Measurements from ENCODE around the genes LYPD3, ZNF222 and ZNF226.

GRCh38 chr19:43331322-43331793, 22.1 kb upstream of the CD177 start:
- PRO-cap: no peak

GRCh38 chr19:43414486-43414770, 262 bp upstream of the TEX101 start:
- PRO-cap: no peak

GRCh38 chr19:43463421-43464045, 1.9 kb downstream of the LYPD3 start:
- PRO-cap: bidirectional peak, plus-strand start at chr19:43463595, minus-strand start at chr19:43463347; bidirectional peak, plus-strand start at chr19:43463868, minus-strand start at chr19:43463760

DNA sequence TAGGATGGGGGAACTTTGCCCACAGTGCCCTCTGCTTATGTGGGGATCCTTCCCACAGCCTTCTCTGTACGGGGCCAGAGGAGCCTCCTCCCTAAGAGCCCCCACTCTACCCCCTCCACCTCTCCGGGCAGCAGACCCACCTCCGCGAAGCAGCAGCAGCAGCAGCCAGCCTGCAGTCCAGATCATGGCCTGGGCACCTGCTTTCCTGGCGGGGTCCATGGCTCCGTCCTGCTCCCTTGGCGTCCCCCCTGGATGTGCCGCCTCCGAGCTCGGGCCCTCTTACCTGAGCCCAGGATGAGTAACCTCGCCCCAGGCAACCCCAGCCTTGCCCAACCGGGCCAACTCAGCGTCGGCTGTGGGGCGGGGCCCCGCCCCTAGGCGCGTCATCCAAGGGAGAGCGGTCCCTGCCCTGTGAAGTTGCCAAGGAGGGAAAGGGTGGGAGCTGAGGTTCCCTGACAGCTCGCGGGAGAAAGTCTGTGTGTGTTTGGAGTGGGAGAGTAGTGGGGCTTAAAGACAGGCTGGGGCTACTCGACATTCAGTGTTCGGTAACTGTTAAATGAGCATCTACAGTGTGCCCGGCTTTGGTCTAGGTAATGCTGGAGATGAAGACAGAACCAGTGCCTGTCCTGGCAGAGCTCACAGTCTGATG, at the start of gene LYPD3:
Gene LYPD3, minus strand, starts transcription at position 256 of the 649 bp plus-strand sequence.
- PRO-cap: no peak

DNA sequence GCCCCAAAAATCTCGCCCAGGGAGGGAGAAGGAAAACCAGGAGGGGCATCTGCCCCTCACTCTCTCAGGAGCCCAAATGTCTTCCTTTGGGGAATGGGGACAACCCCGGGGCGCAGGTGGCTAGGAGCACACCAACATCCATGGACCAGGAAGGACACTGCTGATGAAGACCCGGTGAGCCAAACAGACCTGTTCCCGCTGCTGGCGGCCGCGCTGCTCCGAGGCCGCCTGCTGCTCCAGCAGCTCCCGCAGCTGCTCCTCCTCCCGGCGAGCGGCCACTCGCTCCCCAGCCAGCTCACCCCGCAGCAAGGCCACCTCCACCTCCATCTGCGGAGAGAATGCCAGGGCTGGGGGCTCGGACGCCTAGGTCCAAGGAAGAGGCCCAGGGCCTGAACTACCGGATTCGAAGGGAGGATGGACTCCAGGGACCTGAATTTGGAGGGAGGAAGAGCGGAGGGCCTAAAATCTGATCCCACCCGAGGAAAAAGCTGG, 3.0 kb downstream of the PHLDB3 start:
- PRO-cap: no peak

GRCh38 chr19:43503760-43504035, 848 bp downstream of the PHLDB3 start:
- PRO-cap: no peak

GRCh38 chr19:43504036-43504236, 610 bp downstream of the PHLDB3 start:
- PRO-cap: bidirectional peak, plus-strand start at chr19:43504293, minus-strand start at chr19:43504122

DNA sequence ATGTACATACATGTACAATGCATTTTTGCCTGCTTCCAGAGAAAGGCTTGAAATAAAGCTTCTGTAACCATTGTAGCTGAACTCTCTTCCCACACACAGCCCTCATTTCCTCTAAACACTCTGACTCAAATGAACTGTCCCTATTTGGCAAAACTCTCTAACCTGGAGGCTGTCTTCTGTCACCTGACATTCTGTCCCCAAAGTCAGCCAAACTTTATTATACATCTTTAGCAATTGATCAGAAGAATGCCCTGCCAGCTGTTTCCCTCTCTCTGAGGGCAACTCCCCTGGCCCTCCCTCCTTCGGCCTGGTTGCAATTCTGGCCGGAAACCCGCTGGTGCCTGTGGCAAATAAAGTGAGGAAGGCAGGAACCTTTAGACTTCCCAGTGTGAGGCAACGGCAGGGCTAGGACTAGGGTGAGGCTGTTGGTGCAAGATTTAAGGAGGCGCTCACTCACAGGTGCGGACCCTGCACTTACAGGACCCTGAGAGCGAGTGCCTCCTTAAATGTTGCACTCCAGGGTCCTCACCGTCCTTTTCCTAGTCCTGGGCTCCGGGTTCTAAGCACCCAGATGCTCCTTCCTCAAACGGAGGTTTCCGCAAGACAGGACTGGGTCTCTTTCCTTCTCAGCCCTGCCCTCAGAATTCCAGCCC, 1.6 kb downstream of the ETHE1 start:
- PRO-cap: unidirectional peak, plus-strand start at position 377 of the sequence; unidirectional peak, plus-strand start at position 452 of the sequence

GRCh38 chr19:43525894-43526559, 974 bp downstream of the ETHE1 start:
- PRO-cap: no peak

- PRO-cap: no peak
These were observed 4.3 kb downstream of the PINLYP start for GRCh38 chr19:43579912-43580270.

GRCh38 chr19:43600332-43600618, 3.9 kb downstream of the ZNF576 start:
- PRO-cap: no peak

GRCh38 chr19:43623794-43624442, 4.5 kb upstream of the ZNF428 start:
- PRO-cap: no peak

DNA sequence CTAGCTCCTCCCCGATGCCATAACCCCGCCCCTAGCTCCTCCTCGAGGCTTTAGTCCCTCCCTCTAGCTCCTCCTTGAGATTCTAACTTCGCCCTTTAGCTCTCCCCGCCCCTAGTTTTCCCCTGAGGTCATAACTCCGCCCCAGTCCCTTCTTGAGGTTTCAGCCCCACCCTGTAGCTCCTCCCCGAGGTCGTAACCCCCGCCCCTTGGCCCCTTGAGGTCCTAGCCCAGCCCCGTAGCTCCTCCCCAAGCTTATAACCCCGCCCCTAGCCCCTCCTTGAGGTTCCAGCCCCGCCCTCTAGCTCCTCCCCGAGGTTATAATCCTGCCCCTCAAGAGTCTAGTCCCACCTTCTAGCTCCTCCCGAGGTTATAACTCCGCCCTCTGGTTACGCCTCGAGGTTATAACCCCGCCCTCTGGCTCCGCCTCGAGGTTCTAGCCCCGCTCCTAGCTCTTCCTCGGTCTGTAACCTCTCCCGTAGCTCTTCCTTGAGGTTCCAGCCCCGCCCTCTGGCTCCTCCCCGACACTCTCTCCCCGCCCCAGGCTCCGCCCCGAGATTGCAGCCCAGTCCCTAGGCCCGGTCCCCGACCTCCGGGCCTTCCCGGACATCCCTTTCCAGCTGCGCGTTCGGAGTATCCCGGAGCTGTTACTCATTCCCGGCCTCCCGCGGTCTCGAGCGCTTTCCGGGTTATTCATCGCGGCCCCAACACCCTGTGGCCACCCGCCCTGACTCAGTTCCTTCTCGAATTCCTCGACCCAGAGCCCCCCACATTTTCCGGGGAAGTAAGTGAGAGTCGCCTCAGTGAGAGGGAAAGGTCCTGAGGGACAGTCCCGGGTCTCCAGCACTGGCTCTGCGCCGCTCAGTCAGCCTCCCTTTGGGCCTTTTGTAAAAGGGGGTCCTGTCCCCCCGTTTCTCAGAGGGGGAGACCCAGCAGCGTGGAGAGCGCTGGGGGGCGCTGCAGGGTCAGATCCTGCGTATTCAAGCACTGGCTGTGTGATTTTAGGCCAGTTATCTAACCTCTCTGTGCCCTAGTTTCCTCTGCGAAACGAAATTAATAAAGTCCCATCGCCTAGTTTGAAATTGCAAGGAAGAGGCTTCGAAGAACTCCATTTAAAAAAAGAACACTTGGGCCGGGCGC, 1.2 kb downstream of the PLAUR start:
- PRO-cap: bidirectional peak, plus-strand start at position 616 of the sequence, minus-strand start at position 463 of the sequence

DNA sequence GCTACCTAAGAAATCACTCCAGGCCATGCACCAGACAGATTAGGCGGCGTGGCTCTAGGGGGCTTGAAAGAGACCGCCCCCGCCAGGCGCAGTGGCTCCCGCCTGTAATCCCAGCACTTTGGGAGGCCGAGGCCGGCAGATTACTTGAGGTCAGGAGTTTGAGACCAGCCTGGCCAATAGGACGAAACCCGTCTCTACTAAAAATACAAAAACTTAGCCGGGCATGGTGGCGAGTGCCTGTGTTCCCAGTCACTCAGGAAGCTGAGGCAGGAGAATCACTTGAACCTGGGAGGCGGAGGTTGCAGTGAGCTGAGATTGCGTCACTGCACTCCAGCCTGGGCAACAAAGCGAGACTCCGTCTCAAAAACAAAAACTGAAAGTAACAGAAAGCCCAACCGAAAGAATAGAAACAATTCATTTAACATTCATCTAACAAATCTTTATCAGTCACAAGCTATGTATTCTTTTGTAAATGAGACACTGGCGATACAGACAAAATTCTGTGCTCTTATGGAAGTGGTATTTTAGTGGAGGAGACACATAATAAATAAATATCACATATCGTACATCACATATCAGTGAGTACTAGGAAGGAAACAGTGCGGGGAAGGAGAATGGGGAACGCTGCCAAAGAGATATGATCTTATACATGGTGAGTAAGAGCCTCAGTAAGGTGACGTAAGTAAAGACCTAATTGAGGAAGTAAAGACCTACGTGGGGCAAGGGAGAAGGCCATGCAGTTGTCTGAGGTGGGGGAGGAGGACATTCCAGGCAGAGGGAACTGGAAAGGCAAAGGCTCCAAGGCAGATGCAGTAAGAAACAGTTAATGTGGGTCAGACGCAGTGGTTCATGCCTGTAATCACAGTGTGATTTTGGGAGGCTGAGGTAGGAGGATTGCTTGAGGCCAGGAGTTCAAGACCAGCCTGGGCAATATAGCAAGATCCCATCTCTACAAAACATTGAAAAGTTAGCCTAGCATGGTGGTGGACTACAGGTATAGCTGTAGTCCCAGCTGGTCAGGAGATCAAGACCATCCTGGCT, 14.7 kb upstream of the IRGC start:
- PRO-cap: unidirectional peak, minus-strand start at position 263 of the sequence

GRCh38 chr19:43773964-43774953, 6.5 kb downstream of the KCNN4 start:
- PRO-cap: no peak

- PRO-cap: no peak
These were observed 6.6 kb upstream of the ZNF283 start for GRCh38 chr19:43820363-43821021.

GRCh38 chr19:44024894-44026251, at the start of gene ZNF222:
Gene ZNF222, plus strand, starts transcription at chr19:44025379.
- PRO-cap: unidirectional peak, plus-strand start at chr19:44025381

DNA sequence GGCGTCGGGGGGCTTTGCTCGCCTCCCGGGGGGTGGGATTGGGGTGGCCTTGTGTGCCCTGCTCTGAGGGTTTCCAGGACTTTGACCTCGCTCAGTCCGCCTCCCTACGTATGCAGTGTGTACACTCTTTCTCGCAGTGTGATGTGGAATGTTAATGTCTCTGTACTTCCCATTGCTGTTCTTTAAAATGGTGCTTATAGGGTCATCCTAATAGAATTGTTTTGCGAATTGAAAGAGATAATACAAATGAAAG, 334 bp downstream of the ZNF223 start:
- PRO-cap: no peak

DNA sequence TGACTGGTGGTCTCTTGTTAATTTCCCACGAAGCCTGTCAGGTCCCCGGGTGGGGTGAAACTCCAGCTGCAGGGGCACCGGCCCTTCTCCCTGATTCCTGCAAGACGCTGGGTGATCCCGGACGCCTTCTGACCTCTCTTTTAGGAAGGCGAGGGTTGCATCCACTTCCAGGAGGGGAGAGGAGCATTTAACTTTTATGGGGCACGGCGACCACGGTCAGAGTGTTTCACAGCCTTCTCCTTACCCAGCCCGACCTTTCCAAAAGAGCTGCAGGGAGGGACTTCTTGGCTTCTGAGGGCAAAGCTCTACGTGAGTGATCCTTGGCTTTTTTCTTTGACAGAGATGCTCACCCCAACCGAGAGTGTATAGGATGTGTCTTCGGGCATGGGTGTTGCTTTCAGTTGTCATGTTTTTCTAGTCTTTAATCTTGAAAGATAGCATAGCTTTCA, 730 bp downstream of the ZNF225 start:
- PRO-cap: no peak

DNA sequence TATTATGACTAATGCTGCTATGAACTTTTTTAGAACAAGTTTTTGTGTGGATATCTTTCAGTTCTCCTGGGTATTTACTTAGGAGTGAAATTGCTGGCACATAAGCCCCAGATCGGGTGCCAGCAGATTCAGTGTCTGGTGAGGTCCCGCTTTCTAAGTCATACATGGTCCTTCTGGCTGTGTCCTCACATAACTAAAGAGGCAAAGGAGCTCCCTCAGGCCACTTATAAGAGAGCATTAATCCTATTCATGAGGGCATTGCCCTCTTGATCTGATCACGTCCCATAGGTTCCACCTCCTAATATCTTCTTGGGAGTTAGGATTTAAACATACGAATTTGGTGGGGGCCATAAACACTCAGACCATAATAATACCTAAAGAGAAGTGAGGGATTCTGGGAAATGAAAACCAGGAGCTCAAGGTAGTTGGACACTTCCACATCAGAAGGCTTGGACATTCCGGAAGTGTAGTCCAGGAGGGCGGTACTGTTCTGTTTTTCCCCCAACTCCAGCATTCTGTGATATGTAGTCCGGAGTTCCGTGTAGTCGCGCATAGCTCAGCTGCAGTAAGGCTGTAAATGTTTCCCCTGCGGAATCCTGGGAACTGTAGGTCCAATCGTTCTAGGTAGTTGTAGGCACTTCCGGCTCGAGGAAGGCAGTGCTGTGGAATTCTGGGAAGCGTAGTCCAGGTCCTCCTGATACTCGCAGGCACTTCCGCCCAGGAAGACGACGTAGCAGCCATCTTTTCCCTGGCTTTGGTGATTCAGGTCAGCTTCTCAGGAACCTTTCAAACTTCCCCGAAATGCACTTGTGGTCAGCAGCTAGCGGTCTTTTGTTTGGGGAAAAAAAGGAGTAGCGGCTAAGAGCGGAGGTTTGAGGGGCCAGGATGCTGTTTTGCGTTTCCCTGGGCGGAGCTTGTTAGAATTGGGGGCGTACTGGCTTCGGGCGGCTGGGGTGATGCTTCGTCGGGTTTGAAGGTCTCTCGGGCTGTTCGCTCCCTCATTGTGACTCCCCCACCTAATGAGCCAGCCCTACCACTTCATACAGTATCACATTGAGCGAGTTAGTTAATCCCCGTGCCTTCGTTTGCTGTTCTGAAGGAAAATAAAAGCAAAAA, at the start of gene ZNF226:
Gene ZNF226, plus strand, starts transcription at position 724 of the 1,116 bp plus-strand sequence.
- PRO-cap: bidirectional peak, plus-strand start at position 710 of the sequence, minus-strand start at position 492 of the sequence

Data from right common carotid artery plus branches (tissue), 1 donor.